Pulmonary artery (tissue), 1 donor: ENCODE results near the gene SLC25A12.

- PRO-cap: bidirectional peak, plus-strand start at chr2:171894417, minus-strand start at chr2:171894312; unidirectional peak, minus-strand start at chr2:171894506
Observed at GRCh38 chr2:171893722-171894826, at the start of gene SLC25A12. TSS of gene SLC25A12 (minus strand) at chr2:171894244.

GRCh38 chr2:172088391-172089136, 3.3 kb downstream of the DLX1 start:
- PRO-cap: no peak

DNA sequence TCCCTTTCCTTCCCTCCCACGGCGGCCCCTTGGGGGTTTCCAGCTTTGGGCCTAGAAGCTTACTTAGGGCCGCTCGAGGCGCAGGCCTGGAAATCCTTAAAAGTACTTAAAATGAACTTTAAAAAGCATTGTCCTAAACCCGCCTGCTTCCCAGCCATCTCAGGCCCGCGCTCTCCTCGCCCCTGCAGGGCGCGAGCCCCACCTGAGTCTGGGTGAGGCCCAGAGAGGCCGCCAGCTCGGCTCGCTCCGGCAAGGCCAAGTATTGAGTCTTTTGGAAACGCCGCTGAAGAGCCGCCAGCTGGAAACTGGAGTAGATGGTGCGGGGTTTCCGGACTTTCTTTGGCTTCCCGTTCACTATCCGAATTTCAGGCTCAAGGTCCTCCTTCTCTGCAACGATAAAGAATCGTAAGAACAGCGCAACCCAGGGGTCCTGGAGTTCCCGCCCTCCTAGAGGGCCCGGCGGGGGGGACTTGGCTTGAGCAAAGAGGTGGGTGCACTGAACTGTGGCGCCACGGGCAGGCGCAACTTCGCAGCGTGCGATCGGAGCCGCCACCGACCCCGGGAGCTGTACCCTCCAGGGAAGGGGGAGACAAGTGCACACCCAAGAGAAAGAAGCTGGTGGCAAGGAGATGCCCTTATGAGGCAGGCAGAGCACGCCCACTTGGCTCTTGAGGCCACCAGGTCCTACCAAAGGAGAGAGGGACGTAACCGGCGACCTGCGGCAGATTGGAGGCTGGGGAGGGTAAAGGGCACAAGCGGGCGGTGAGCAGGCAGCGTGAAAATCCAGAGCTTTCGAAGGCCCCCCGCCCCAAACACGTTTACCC, 1.2 kb downstream of the DLX2 start:
- PRO-cap: unidirectional peak, plus-strand start at position 724 of the sequence

DNA sequence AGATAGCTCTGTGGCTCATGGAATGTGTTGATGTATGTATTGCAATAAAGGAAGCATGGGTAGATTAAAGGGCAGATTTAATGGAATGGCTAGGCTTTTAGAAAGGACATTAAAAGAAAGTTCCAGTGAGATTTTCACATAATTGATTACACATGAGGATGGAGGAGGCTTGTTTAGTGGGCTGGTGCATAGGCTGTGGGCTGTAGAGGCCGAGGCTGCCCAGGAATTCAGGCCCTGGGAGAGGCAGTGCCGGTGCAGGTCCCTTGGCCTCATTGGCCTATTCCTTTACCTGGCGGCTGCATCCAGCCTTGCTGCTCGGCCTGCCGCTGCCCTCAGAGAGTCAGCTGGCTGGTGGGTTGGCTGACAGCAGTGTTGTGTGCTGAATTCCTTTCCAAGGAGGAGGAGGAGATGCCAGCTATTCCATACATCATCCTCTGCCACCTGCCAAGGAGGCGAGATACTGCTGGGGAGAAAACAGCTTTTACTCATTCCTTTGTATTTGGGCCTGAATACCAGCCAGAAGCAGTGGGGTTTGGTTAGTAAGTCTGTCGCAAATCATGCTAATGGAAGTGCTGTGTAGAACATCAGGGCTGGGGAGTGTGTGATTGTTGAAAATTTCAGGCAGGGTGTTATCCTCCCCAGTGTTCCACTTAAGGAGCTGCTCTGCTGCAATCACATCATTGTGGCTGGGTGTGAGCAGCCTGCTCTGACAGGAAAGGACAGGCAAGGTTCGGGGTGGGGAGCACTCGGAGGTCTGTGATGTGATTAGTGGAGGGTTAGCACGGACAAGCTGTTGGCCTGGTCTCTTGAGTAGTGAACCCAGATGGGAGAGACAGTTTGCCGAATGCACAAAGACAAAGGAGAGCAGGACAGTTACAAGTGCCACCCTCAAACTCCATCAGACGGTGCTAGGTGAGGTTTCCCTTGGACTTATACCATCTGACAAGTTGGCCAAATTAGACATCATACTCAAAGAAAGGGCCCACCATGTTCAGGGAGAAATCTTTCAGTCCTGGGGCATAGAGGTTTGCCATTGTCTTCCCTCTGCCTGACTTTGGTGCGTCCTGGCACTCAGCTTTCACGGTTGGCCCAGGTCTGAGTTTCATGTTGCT, 128.2 kb upstream of the DLX2 start:
- PRO-cap: no peak

DNA sequence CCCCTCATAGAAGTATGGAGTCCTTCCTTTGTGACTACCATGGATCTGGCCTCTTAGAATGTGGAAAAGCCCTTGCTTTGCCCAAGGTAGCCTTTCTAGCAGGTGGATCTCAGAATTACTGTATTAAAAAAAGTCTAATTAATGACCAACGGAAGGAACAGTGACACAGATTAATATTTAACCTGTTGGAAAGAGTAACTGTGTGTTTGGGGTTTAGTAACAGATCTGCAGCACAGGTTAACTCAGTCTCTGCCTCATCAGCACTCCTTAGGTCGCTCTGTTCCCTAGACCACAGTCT, 52.8 kb upstream of the ITGA6 start:
- PRO-cap: no peak

- PRO-cap: no peak
Observed at GRCh38 chr2:172490754-172491542, 63.6 kb downstream of the ITGA6 start.

GRCh38 chr2:172497853-172498335, 58.0 kb upstream of the PDK1 start:
- PRO-cap: no peak

GRCh38 chr2:172505182-172505973, 50.5 kb upstream of the PDK1 start:
- PRO-cap: no peak

DNA sequence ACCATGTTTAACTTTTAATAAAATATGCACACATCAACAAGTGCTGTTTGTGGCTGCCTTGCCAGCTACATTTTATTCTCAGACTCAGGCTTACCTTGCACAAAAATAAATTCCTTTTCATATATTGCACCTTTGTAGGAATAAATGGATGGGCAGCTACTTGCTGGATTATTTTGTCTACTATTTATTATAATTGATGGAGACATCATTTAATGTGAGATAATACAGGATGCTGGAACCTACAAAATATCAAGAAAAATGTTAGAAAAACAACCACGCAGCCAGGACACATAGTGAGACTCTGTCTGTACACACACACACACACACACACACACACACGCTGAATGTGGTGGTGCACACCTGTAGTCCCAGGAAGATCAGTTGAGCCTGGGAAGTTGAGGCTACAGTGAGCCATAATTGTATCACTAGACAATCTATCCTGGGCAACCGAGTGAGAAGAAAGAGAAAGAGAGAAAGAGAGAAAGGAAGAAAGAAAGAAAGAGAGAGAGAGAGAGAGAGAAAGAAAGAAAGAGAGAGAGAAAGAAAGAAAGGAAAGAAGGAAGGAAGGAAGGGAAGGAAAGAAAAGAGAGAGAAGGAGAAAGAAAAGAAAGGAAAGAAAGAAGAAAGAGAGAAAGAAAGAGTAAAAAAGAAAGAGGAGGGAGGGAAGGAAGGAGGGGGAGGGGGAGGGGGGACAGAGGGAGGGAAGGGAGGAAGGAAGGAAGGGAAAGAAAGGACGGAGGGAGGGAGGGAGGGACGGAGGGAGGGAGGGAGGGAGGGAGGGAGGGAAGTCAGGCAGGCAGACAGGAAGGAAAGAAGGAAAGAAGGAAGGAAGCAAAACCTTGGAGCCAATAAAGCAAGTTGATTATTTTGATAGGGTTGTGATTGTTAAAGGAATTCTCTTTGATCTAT, 150.1 kb upstream of the MAP3K20 start:
- PRO-cap: no peak

DNA sequence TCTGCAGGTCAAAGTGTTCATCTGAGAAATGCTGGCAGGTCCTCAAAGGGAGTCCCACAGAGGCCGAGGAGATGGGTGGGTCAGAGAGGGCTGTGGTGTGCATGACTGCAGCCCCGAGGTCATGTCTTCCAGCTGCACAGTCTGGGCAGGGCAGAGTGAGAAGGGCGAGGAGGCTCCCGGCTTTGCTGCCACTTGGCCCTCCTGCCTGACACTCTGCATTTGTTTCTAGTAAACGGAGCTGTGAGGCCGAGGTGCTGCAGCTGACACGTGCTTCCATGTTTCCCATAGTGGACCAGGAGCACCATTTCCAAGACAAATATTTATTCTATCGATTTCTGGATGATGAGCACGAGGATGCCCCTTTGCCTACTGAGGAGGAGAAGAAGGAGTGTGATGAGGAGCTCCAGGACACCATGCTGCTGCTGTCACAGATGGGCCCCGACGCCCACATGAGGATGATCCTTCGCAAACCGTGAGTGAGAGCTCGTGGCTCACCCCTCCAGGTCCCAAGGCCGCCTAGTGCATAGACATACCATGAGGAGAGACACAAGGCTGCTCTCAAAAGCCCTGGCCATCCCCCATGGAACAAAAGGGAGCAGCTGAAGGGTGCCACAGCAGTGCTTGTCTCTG, 108.6 kb upstream of the MAP3K20 start:
- PRO-cap: no peak

DNA sequence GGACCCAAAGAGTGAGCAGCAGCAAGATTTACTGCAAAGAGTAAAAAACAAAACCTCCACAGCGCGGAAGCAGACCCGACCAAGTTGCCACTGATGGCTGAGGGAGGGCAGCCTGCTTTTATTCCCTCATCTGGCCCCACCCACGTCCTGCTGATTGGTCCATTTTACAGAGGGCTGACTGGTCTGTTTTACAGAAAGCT, 72.8 kb upstream of the CDCA7 start:
- PRO-cap: no peak

DNA sequence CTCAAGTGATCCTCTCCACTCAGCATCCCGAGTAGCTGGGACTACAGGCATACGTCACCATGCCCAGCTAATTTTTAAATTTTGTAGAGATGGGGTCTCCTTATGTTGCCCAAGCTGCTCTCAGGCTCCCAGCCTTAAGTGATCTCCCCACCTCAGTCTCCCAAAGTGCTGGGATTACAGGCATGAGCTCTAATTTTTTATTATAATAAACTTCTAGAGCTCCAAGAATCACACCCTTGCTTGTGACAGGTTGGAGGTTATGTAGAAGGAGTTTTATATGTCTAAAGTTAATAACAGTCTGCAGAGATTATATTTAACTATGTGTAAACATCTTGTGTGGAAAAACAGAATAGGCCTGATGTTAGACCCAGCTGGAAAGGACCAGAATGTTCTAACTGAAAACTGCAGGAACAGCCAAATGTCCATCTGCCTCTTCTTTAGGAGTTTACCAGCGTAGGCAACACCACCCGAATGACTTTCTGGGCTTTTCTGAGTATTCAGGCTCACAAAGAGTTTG, 67.2 kb upstream of the CDCA7 start:
- PRO-cap: no peak

DNA sequence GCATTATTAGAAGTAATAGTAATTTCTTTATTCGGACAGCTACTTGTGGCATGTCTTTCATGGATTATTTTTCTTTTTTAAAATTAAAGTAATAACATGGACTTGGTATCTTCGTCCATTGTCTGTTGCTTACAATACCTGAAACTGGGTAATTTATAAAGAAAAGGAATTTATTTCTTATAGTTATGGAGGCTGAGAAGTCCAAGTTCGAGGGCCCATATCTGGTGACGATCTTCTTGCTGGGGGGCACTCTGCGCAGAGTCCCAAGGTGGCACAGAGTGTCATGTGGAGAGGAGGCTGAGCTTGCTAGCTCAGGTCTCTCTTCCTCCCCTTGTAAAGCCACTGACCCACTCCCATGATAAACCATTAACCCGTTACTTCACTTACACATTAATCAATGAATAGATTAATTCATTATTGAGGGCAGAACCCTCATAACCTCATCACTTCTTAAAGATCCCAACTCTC, 24.6 kb downstream of the CDCA7 start:
- PRO-cap: no peak

DNA sequence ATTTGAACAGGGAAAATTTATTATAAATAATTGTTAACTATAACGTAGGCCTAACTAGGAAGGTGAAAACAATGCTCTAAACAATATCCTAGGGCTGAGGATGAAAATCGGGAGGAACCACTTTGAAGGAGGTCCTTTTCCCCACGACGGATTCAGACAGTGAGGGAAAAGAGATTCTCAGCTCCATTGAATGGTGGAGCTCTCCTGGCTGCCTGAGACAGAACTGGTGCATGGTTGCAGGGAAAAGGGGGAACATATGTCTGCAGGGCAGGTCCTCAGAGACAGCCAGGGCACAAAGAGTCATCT, 94.1 kb downstream of the CDCA7 start:
- PRO-cap: no peak

- PRO-cap: no peak
Observed at GRCh38 chr2:173927597-173928359, 37.4 kb downstream of the SP3 start.

DNA sequence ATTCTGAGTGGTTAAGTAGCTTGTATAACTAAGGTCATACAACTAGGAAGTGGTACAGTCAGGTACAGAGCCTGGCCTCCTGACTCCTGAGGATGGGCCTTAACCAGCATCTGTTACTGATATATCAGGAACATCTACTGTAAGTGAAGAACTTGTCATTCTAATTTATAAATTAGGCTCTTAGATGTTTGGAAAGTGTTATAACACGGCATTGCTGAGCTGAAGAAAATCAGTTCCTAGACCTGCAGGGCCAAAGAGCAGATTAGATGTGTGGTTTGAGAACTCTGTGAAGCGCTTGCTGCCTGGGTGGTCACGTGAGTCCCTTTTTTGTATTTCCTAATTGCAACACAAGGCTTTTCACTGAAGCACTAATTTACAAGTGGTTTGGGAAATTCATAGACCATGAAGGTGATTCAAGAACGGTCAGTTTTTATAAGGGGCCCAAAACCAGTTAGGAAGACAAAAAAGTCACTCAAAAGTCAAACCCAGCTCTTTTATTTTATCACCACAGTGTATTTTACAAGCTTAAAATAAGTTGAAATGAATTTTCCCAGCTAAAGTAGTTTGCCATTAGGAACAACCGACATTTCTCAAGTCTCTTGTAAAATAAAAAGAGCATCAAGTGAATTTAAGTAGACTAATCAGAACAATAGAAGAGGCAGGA, 106.9 kb upstream of the SP3 start:
- PRO-cap: no peak

DNA sequence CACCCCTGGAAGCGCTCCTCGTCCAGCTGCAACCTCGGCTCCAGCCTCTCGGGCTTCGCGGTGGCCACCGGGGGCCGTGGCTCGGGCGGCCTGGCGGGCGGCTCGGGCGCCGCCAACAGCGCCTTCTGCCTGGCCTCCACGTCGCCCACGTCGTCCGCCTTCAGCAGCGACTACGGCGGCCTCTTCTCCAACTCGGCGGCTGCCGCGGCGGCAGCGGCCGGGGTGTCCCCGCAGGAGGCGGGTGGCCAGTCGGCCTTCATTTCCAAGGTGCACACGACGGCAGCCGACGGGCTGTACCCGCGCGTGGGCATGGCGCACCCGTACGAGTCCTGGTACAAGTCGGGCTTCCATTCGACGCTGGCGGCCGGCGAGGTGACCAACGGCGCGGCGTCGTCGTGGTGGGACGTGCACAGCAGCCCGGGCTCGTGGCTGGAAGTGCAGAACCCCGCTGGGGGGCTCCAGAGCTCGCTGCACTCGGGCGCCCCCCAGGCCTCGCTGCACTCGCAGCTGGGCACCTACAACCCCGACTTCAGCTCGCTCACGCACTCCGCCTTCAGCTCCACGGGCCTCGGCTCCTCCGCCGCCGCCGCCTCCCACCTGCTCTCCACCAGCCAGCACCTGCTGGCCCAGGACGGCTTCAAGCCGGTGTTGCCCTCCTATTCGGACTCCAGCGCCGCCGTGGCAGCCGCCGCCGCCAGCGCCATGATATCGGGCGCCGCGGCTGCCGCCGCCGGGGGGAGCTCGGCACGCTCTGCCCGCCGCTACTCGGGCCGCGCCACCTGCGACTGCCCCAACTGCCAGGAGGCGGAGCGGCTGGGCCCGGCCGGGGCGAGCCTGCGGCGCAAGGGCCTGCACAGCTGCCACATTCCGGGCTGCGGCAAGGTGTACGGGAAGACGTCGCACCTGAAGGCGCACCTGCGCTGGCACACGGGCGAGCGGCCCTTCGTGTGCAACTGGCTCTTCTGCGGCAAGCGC, 1.8 kb downstream of the SP9 start:
- PRO-cap: no peak

DNA sequence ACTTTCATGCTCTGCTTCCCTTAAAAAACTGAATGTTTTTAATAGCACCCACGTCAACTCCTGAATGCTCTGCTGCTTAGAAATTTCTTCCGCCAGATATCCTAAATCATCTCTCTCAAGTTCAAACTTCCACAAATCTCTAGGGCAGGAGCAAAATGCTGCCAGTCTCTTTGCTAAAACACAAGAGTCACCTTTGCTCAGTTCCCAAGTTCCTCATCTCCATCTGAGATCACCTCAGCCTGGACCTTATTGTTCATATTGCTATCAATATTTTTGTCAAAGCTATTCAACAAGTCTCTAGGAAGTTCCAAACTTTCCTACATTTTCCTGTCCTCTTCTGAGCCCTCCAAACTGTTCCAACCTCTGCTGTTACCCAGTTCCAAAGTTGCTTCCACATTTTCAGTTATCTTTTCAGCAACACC, 30.3 kb downstream of the SP9 start:
- PRO-cap: no peak

GRCh38 chr2:174487539-174487795, 638 bp upstream of the GPR155 start:
- PRO-cap: no peak

DNA sequence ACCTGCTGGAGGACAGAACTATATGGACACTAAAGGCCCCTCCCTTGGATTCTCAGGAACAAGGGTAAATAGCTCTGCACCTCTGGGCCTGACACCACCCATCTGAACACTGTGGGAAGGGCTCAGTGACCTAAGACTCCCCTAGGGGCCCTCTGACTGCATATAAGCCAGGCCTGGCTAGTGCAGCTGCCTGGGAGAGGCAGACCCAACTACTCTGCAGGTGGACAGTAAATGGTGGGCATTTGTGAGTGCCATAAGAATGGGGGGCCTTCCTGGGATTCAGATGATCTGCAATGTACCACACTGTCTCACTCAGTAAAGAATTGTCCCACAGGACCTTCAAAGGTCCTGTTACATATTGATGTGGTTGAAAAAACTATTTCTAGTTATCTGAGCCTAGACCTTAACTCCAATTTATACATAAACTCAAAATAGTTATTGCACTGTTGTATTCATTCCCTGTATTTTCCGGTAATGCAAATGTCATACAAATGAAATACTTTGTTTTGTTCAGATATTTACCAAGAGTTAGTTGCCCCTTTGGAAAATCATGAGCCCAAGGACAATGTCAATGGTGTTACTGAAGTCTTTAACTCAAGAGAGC, 11.4 kb upstream of the WIPF1 start:
- PRO-cap: no peak